ENCODE measurements around the genes FFAR1 and KMT2B.

DNA sequence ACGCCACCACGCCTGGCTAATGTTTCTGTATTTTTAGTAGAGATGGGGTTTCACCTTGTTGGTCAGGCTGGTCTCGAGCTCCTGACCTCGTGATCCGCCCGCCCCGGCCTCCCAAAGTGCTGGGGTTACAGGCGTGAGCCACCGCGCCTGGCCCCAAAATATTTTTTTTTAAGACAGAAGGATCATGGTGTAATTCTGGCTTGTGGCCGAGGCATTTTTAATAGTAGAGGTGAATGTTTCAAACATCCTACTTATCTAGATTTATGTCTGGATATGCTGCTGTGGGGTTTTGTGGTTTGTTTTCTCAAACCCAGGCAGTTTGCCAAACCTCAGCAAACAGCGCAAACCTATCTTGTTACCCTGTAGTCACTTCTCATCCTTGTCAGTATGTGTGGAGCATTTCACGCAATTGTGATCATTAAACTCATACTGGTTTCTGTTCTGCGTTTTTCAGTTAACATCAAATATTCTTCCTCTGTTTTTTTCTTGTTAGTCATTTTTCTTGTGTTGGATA, 36.1 kb upstream of the GARRE1 start:
- RRBS, 2 experiments, result no CpG with 5 or more reads among the region's 14 CpGs

GRCh38 chr19:34265878-34266553, 11.7 kb downstream of the GARRE1 start:
- RRBS, 2 experiments, result no CpG with 5 or more reads among the region's 13 CpGs

GRCh38 chr19:34366186-34366722, 1.3 kb downstream of the GPI start:
- RRBS, 2 experiments, result no CpG with 5 or more reads among the region's 9 CpGs

DNA sequence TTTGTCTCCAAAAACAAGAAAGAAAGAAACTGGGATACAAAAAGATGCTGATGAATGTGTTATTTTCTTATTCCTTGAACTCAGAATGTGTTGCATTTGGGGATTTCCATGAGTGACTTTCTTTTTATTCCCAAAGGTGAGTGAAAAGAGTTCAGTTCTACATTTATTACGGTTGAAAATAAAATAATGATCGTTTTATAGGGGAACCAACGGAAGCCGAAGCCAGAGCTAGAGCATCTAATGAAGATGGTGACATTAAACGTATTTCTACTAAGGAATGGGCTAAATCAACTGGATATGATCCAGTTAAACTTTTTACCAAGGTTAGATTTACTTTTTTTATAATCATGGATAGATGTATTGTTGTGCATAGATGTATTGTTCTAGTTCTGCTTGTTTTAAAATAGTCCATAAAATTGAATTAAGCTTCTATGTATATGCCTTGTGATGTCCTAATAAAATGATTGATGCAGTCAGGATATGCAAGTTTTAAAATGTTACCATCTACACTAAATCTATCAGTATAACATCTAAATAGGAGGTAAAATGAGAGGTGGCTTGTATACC, 16.7 kb downstream of the UBA2 start:
- RRBS, 2 experiments, result no CpG with 5 or more reads among the region's 5 CpGs

DNA sequence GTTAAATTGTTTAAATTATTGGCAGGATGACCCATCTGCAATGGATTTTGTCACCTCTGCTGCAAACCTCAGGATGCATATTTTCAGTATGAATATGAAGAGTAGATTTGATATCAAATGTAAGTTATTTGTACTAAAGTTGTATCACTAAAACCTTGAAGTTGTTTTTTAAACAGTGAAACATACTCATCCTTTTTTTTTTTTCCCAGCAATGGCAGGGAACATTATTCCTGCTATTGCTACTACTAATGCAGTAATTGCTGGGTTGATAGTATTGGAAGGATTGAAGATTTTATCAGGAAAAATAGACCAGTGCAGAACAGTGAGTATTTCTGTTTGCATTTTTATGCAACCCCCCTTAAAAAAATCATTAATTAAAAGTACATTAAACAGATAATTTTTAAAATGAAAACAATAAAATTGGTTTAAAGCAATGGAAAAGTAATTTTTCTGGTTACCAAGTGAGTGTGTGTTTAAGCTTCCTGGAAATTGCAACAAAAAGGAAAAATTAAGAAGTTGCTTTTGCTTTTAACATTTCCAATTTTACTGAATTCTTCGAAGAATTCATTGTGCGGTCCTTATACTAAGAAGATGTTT, 26.2 kb downstream of the UBA2 start:
- RRBS, 2 experiments, result no CpG with 5 or more reads among the region's 2 CpGs

- RRBS, 2 experiments, result no CpG with 5 or more reads among the region's 8 CpGs
These were observed 19.3 kb upstream of the WTIP start for GRCh38 chr19:34462016-34462804.

DNA sequence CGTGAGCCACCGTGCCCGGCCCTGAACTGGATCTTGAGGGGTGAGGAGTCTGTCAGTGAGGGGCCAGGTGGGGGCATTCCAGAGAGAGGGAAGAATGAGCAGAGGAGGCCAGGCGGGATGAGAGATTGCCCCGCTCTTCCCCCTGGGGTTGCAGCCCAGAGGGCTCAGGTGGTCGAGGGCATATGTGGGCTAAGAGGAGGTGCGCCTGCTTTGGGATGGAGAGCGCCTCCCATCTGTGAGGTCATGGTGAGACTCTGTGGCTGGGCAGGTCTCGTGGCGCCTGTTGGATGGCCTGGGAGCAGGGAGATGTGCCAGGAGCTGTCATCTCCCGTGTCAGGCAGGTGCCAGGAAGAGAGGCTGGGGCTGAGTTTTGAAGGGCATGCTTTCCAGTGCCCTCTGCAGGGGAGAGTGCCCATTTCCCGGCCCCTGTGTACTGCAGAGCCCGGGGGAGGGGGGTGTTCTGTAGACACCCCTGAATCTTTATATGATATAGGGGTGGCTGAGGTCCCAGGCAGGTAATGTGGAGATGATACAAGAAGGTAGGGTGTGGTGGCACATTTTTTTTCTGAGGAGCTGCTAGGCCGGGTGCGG, 2.7 kb downstream of the WTIP start:
- RRBS, 2 experiments, result no CpG with 5 or more reads among the region's 15 CpGs

DNA sequence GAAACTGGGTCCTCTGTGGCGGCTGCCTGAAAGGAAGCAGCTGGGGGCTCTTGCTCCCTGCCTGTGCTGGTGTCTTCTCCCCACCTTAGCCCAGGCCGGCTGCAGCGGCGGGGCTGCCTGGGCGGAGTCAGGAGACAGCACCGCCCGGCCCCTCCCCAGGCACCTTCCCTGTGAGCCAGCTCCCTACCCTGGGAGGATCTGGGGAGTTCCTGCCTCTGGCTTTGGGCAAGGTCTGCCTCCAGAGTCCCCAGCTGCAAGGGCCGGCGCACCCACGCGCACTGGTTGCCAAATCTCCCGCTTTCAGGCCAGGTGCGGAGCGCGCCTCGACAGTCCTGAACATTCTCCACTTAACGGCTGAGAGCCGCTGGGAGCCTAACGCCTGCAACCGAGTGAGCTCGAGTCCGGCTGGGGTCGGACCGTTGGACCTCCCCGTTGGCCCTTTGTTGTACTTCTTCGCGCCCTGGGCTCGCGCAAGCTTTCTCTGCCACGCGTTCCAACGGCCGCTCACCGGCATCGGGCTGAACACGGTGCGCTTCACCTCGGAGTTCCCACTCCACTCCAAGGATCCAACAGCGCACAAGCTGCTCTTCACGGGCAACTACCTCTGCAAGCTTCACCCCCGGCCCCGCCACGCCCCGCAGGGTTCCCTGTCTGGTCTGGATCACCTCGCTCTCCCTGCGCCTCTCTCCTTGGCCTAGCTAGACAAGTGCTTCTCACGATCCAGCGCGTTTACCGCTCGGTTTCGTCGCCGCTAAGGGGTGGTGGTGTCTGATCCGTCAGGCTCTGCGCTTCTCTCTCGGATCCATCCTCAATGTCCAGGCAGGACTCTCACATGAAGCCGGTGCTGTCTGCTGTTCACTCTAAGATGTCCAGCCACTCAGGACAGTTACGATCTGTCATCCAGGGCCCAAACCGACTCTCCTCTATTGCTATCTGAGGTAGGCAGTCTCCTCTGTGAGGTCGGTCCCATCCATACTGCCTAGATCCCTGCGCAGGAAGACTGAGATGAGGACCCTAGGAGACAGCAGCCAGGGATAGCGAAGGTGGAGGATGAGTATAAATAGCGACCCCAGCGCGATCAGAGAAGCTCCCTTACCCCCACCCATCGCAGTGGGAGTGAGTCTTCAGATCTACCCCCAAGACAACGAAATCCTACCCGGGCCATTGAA, 21.5 kb upstream of the ZNF30 start:
- RRBS, 2 experiments, result 35 to 89% methylated on average over 6 to 10 of the region's 69 CpGs

DNA sequence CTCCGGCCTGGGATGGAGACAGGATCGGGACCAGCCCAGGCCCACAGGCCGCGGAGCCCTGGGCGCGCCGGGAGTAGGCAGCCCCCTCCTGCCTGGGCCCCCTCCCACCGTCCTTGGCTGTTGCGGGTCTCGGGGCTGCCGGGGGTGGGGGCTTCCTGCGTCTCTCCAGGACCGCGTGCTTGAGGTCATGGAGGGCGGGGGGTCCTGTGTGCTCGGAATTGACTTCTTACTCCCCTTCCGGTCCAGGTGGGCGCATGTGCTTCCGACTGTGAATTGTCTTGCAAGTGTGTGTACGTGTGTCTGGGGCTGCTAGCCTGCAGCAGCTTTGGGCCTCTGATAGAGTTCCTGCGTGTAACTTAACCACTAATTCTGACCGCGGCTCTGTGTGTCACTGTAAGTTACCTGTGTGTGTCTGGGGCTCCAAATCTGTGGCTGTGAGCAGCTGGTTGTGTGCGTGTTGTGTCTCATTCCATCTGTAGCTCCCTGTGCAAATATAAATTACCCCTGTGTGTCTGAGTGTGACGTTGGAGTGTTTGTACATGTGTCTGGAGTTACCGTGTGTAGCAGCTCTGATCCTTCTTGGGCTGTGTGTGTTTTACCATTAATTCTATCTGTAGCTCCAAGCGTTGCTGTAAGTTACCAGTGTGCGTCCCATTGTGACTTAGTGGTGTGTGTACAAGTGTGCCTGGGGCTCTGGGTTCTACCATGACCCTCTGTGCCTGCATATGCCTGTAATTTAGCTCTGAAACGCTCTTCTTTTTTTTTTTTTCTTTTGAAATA, 919 bp downstream of the GRAMD1A start:
- RRBS, 2 experiments, result under 1 to 2% methylated on average over 11 to 15 of the region's 29 CpGs

DNA sequence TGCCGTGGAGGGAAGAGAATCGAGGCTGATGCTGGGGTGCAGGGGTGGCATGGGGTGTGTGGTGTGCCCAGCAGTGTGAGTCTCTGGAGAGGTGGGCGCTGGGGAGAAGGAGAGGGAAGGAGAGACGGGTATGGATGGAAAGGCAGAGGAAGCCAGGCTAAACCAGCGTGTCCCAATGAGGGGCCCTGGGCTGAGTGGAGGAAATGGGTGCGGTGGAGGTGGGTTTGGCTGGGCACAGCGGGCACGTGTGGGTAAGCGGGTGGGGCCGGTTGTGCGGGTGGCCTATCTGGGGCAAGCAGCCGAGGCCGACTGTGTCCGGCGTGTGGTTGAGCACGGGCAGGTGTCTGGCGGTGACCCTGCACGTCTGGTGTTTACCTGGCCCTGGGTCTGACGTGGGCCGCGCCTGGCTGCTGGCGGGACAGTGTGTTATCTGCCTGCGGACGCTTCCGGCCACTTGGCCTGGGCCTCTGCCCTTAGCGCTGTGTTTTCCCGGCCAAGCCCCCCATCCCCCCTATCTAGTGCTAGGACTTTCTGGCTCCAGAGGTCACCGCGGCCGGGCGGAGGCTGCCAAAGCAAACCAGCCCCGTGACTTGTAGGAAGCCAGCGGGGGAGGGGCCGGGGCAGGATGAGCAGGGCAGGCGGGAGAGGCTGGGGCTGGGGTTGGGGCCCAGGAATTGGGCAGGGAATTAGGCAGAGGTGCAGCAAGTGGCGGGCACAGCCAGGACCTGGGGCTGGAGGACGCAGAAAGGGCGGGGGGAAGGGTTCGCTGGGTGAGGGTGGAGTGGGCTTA, 687 bp upstream of the HPN start:
- RRBS, 2 experiments, result 20 to 56% methylated on average over 11 to 13 of the region's 39 CpGs

DNA sequence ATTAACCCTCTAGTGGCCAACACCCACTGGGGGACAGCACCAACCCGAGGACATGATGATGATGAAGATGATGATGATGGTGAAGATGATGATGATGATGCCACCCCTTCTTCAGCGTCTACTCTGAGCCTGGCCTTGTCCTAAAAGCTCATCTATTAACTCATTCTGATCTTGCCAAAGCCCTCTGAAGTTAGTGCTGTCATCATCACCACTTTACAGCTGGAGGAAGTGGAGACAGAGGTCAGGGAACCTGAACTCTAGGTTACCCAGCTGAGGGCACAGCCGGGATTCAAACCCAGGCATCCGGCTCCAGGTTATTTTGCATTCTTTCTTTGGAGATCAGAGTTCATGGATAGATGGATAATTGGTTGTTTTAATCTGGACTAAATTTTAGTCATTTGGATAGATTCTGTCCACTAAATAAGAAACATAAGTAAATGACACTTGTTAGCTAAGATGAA, 799 bp upstream of the LGI4 start:
- RRBS, 2 experiments, result no CpG with 5 or more reads among the region's 4 CpGs

GRCh38 chr19:35155397-35156328, 1.1 kb downstream of the FXYD5 start:
- RRBS, 2 experiments, result 37 to 85% methylated on average over 5 of the region's 24 CpGs

GRCh38 chr19:35249424-35249885, 653 bp downstream of the LSR start:
- RRBS, 2 experiments, result 3 to 7% methylated on average over 3 of the region's 19 CpGs

GRCh38 chr19:35268160-35268232, 766 bp upstream of the USF2 start:
- RRBS, 2 experiments, result 1 to 2% methylated on average over 7 of the region's 12 CpGs

GRCh38 chr19:35268233-35268317, 687 bp upstream of the USF2 start:
- RRBS, 2 experiments, result no CpG with 5 or more reads among the region's 7 CpGs

GRCh38 chr19:35269189-35270217, 741 bp downstream of the USF2 start:
- RRBS, 2 experiments, result no CpG with 5 or more reads among the region's 106 CpGs

DNA sequence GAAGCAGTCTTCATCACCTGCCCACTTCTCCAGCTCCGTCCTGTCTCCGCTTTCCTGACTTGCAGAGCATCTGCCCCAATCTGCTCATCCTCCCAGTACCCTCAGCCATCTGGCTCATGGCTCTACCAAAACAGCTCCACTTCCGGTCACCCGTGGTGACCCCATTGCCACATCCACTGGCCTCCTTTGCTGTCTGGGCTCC, 4.3 kb downstream of the USF2 start:
- RRBS, 2 experiments, result no CpG with 5 or more reads among the region's 4 CpGs

DNA sequence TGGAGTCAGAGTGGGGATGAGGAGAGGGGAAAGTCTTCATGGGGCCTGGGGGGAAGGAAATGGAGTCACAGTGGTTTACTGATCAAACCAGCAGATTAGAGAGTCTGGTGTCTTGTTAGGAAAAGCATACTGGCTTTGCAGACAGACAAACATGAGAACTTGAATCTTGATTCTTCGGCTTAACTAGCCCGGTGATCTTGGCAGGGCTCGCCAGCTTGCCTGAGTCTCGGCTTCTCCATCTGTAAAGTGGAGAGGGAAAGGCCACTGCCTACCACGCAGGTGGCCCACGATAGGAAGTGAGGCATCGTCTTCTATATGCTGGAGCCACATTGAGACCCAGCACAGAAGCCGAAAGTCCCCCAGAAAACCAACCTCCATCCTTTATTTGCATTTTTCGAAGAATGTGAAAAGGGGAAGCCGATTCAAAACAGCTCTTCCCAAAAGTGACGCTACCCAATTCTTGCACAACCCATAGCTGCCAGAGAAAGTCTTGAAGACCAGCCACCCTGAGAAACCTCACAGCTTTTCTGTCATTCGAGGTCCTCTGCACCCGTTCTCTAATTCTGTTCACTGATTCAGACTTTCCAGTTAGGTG, at the start of gene FFAR1:
Gene FFAR1 (plus strand): TSS at position 519 of the 595 bp plus-strand sequence.
- RRBS, 2 experiments, result no CpG with 5 or more reads among the region's 13 CpGs

DNA sequence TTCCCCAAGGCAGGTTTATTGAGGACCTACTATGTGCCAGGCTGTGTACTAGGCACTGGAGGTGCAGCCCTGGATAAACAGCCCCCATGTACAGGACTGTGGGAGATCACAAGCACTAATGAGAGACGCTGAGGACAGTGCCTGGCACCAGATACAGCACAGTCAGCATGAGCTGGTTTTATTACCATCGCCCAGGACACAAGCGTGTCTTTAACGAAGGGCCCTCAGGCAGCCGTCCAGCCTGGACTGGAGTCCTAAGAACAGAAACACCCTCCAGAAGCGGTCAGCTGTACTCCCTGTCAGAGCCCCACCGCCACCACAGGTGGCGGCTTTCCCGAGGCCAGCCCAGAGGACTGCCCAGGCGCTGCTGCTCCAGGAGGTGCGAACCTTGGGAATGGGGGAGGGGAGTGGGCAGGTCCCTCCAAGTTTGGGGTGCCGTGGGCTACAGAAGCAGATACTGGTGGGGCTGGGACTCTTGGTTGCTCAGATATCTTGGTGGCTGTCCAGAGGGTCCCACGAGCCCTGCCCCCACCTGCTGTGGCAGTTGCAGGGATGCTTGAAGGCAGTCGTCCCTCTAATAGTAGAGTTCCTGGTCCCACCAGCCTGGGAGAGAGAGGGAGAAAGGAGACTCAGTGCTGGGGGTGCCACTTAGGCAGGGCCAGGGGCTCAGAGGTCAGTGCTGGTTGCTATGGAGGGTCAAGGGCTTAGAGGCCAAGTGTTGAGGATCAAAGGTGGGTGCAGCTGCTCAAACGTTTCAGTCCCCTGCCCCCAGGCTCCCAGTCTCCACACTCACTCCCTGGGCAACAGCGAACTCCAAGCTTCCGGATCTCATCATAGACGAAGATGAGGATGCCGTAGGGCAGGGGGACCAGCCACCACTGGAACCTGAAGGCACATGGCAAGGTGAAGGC, 4.9 kb downstream of the TMEM147 start:
- RRBS, 2 experiments, result no CpG with 5 or more reads among the region's 19 CpGs

GRCh38 chr19:35717377-35718166, at the start of gene KMT2B:
Gene KMT2B (plus strand): TSS chr19:35718003.
- RRBS, 2 experiments, result under 1 to 2% methylated on average over 46 to 56 of the region's 110 CpGs